ENCODE data around the gene KLHDC7B.

GRCh38 chr22:50205403-50206049 lies 4.7 kb downstream of the SELENOO start:
- PRO-cap: no peak
- RRBS: no CpG with 5 or more reads among the region's 20 CpGs

GRCh38 chr22:50219066-50219717 lies 18.4 kb downstream of the SELENOO start:
- PRO-cap: no peak
- RRBS: 36% methylated on average over 7 of the region's 38 CpGs

GRCh38 chr22:50272807-50273176 lies 2.6 kb upstream of the MAPK11 start:
- PRO-cap: unidirectional peak, minus-strand start at chr22:50272890
- RRBS: no CpG with 5 or more reads among the region's 4 CpGs

DNA sequence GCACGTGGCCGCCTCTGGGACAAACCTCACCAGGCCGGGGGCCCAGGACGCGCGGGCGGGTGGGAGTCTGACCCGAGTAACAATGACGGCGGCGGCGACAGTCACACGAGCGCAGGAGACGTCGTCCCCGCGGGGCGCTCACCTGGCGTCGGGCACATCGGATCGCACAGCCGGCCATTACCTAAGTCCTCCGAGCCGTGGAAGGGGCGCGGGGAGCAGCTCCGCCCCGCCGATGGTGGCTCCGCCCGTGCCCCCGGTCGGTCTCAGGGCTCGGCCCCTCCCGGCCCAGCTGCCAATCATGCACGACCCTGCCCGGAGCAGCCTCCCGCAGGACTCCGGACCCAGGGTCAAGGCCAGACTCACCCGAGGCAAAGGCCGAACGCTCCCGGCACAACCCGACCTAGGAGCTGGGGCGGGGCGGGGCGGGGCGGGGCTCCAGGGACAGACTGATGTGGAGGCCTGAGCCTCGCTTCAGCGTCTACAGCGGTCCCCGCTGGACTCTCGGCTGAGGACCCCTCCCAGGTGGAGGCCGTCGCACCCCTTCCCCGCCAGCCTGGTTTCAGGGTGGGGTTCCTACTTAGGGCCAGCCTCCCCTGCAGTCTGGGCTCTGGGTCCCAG lies 7.2 kb downstream of the PLXNB2 start:
- PRO-cap: no peak
- RRBS: 10% methylated on average over 21 of the region's 58 CpGs

DNA sequence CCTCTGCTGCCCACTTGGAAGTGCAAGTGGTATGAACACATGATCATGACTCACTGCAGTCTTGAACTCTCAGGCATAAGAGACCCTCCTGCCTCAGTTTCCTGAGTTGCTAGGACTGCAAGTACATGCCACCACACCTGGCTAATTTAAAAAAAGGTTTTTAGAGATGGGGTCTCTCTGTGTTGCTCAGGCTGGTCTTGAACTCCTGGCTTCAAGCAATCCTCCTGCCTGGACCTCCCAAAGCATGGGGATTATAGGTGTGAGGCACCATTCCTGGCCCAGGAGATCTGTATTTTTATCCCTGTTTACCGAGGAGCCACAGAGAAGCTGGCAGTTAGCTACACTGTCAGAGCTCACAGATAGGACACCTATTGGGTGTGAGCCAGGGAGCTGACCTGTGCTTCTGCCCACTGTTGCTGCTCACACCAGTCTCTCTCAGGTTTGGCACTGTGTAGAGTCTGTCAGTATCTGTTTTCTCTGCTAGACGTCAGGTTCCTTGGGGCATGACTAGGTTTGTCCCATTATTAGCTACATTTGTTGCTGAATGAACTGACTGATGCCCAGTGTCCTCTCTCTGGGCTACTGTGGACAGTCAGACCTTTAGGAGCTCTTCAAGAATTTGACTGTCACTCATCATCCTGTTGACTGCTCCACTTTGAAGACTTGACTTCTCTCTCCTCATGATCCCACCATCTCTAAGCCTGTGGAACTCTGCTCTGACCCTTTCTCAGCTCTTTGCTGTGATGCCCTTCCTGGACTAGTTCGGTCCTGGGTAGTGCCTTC lies 17.4 kb downstream of the PPP6R2 start:
- PRO-cap: no peak
- RRBS: no CpG with 5 or more reads among the region's 3 CpGs

GRCh38 chr22:50371946-50372433 lies 28.9 kb downstream of the PPP6R2 start:
- PRO-cap: no peak
- RRBS: no CpG with 5 or more reads among the region's 6 CpGs

- PRO-cap: no peak
- RRBS: no CpG with 5 or more reads among the region's 11 CpGs
These were observed 30.9 kb downstream of the PPP6R2 start for GRCh38 chr22:50373968-50374559.

GRCh38 chr22:50418637-50419615 lies 55.9 kb downstream of the SBF1 start:
- PRO-cap: no peak
- RRBS: no CpG with 5 or more reads among the region's 17 CpGs

DNA sequence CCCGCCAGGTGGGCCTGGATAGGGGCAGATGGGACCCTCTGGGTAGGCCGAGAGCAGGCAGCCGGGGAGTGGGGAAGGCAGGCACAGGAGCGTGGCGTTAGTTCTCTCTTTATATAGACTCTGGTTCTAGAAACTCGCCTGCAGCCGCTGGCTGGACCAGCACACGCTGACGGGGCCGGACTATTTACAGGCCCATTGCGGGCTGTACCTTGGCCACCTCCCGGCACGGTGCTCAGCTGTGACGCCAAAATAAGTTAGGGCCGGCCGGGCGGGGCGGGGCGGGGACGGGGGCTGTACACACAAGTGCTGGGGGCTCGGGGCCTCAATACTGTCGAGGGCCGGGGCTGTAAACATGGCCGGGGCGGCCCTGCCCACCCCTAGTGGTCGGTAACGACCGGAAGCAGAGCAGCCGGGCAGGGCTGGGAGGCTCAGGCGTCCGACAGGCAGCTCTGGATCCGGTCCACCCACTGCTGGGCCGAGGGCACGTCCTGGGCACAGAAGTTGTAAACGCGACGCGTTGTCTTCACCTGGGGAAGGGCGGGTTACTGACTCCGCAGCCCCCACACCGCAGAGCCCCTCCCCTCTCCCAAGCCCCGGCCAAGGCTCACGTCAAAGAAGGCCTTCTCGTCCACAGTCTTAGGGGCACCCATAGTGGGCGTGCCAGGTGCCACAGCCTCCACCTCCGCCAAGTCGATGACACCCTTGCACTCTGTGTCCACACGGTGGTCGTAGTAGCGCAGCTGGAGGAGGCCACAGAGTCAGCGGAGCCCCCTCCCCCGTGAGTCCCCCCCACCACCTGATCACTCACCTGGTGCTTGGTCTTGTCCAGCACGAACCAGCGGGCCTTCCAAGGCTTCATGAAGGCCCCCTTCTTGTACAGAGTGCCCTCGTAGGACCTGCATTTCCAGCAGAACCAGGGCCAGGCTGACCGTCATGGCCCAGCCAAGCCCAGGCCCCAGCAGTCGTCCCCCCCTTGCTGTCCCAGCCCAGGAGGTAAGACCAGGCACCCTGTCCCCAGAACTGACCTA lies 27.8 kb downstream of the SBF1 start:
- PRO-cap: no peak
- RRBS: 88% methylated on average over 8 of the region's 57 CpGs

DNA sequence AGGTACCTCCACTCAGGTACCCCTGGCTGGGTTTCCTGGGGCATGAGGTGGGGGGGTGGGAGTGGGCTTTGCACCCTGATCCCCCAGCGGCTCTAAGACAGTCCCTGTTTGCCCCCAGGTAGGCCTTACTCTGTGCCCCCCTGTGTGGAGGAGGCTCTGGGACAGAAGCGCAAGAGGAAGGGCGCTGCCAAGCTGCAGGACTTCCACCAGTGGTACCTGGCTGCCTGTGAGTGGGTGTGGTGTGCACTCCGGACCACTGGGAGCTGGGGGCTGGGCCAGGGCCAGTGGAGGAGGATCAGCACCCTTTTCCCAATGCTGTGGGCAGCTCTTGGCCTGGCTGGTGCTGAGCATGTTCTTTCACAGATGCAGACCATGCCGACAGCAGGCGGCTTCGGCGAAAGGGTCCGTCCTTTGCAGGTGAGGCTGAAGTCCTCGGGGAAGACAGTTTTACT lies 3.7 kb downstream of the SCO2 start:
- PRO-cap: no peak
- RRBS: no CpG with 5 or more reads among the region's 10 CpGs

- PRO-cap: bidirectional peak, plus-strand start at chr22:50531054, minus-strand start at chr22:50530972
- RRBS: 3% methylated on average over 17 of the region's 47 CpGs
These were observed 1.1 kb upstream of the TYMP start for GRCh38 chr22:50530815-50531399.

GRCh38 chr22:50540306-50540769 lies 5.4 kb upstream of the KLHDC7B start:
- PRO-cap: no peak
- RRBS: no CpG with 5 or more reads among the region's 10 CpGs

DNA sequence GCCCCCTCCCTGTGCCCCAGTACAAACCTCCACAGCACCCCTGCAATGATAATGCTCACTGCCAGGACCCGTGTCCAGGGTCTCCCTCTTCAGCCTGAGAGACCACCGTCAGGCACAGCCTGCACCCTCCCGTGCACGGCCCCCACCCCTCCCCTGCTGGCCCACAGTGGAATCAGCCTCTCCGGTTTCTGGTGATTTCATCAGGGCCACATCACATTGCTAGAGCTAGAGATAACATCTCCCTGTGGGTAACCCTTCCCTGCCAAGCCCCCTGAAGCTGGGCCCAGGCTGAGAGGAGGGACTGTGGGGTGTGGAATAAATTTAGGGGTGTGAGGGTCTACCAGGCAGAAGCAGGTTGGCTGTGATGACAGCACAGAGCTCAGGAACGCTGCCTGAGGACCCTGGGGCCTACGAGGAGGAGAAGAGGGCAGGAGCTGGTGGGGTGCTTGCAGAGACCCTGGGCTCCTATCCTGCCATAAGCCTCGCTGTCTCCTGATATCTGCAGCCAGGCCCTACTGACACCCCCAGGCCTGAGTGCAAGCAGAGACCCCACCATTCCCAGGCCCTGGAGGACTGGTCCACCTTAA lies at the start of gene KLHDC7B:
TSS of gene KLHDC7B (plus strand) at position 347 of the 587 bp plus-strand sequence.
- PRO-cap: unidirectional peak, minus-strand start at position 155 of the sequence
- RRBS: no CpG with 5 or more reads among the region's 8 CpGs

- PRO-cap: no peak
- RRBS: no CpG with 5 or more reads among the region's 12 CpGs
These were observed 1.7 kb downstream of the CPT1B start for GRCh38 chr22:50576437-50577112.

DNA sequence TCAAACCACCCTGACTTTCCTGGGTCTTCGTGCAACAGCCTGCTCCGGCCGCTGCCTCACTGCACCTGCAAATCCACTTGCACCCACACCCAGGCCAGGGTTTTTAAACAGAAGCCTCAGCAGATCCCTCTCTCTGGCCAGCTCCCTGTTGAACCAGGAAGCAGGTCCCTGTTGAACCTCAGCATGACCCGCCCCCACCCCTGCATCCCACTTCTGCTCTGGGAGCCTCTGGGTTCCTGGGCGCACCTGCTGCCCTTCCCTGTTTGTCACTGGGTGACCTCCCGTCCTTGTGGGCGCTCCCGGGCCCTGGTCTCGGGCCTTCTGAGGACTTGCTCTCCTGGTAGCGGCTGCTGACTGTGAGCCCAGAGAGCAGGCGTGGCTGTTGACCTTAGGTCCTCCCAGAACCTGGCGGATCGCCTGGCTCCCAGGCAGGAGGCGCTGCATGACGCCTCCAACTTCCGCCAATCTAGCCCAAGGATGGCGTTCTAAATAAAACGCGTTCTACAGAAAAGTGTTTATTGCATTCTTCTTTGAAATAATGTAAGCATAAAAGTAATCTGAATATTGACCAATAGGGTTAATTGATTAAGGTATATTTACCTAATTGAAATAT lies 13.0 kb downstream of the MAPK8IP2 start:
- PRO-cap: no peak
- RRBS: no CpG with 5 or more reads among the region's 19 CpGs

DNA sequence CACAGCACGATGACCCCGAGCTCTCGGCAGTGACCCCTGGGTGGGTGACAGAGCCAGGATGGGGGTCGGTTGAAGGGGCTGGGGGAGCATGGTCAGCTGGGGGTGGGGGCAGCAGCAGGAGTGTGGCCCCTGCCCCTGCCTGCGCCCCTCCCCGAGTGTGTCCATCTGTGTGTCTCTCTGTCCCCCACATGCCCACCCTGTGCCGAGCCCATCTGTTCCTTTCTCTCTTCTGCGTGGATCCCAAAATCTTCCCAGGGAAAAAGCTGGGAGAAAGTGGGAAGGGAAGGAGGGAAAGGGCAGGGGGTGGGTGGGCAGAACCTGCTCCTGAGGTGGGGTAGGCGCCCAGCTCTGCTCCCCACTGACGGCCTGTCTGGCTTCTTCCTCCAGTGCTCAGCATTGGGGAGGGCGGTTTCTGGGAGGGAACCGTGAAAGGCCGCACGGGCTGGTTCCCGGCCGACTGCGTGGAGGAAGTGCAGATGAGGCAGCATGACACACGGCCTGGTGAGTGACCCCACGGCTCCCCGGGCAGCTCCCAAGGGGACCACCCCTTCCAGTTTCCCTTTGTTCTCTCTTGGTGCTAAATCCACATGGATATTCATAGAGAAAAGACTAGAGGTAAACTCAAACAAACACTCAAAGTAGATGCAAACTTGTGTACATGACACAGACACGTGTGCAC lies 39.6 kb upstream of the ACR start:
- PRO-cap: no peak
- RRBS: 36% methylated on average over 6 of the region's 21 CpGs

All from kidney (tissue), 2 donors.